Heart right ventricle (tissue), 2 donors: ENCODE measurements around a stretch of chr16.

- PRO-cap, 2 experiments, result no peak in any of the 2 experiments
Measured at GRCh38 chr16:87599060-87599588, 3.2 kb upstream of the JPH3 start.

DNA sequence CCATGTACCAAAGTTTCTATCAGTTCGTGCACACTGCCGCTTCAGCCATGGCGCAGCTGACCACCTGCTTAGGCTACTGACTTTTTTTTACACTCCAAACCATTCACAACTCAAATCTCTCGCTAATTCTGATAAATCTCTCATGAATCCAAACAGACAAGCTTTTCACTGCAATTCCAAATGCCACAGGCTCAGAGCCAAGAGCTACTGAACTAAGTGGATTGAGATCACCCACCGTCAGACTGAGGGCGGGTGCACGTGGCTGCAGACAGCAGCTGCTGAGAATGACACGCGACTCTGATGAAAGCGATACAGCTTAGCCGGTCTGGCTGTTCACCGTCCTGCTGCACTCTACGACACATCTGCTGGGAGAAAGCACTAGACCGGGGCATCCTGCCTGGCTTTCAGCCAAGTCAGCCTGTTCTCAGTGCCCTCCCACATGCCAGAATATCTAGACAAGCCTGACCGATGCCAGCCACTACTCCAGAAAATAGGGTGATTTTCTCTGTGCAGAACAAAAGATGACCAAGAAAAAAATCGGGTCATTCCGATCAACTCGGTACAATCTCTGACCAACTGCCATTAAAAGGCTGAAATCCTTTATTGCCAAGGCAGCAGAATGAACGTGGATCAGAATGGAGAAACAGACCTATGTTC is 42.5 kb downstream of the KLHDC4 start:
- PRO-cap, 2 experiments, result no peak in any of the 2 experiments

GRCh38 chr16:87739752-87740270 is 26.0 kb downstream of the KLHDC4 start:
- PRO-cap, 2 experiments, result no peak in any of the 2 experiments

DNA sequence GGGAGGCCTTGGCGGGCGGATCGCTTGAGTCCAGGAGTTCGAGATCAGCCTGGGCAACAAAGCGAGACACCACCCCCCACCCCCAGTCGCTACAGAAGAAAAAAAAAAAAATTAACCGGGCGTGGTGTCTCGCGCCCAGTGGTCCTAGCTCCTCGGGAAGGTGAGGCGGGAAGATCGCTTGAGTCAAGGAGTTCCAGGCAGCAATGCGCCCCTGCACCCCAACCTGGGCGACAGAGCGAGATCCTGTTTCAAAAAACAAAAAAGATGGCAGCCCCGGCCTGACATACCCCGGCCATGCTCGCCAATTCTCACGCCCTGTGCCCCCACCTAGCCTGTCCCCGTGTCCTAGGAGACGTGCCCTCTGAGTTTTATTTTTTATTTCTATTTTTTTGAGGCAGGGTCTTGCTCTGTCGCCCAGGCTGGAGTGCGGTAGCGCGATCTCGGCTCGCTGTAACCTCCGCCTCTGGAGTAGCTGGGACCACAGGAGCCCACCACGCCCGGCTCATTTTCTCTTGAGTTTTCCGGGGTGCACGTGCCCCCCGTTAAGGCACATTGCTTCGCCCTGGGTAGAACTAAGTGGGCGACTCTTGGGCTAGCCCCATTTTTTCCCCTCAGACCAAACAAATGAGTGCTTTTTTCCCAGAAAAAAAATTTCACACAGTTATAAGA is 530 bp upstream of the KLHDC4 start:
- PRO-cap, 2 experiments, result no peak in any of the 2 experiments

- PRO-cap, 2 experiments, result no peak in any of the 2 experiments
Measured at GRCh38 chr16:87791176-87791706, 25.5 kb upstream of the KLHDC4 start.

- PRO-cap, 2 experiments, result no peak in any of the 2 experiments
Measured at GRCh38 chr16:87829934-87830834, 39.1 kb downstream of the SLC7A5 start.

DNA sequence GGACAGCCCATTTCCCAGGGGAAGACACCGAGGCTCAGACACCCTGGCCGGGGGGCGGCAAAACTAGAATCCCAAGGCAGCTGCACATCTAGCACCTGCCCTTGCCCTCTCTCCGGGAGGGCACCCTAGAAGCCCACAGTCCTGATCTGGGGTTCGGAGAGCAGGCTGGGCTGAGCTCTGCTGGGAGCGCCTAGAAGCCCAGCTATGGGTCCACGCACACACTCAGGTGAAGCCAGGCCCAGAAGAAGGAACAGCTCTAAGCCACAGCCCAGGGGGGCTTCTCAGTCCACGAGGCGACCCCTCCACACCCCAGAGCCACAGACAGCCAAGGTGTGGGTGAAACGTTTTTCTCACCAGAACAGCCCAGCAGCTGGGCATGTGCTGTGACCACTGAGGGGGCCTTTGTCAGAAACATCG is 22.4 kb downstream of the SLC7A5 start:
- PRO-cap, 2 experiments, result no peak in any of the 2 experiments

DNA sequence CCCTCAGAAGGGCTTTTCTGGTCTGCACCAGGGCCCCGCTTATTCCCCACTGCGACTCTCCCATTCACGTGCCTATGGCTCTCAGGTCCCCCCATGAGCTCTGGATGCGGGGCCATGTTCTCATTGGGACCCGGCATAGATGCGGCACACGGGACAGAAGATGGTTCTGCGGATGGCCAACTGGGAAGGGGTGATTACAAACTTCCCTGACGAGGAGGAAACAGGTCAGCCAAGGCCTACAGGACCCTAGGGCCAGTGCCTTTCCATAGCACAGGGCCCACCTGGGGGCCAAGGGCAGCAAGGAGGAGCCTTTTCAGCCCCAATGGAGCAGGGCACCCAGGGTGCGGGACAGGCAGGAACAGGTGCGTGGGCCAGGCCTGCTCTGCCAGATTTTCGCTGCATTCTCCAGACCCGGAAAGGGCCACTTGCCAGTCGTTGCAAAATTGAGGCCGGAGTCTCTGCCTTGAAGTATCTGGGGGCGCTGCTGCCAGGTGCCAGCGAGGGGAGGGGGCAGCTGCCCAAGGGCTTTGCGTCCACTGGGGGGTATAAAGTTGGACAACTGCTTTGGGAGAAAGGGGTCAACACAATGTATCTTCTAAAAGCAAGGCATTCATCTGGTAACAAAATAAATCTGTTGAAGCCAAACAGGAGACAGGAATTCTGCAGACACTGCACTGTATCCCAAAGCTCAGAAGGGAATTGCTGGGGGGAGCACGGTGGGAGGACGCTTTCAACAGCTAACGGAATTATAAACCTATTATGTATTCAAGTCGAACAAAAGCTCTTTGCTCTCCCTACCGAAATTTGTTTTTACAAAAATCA is 20.4 kb downstream of the SLC7A5 start:
- PRO-cap, 2 experiments, result no peak in any of the 2 experiments

- PRO-cap, 2 experiments, result peak in 1 of 2 experiments; most common plus-strand start chr16:87954137 (in 1); most common minus-strand start chr16:87954080 (in 1)
Measured at GRCh38 chr16:87953892-87955166, 3.1 kb downstream of the BANP start.

DNA sequence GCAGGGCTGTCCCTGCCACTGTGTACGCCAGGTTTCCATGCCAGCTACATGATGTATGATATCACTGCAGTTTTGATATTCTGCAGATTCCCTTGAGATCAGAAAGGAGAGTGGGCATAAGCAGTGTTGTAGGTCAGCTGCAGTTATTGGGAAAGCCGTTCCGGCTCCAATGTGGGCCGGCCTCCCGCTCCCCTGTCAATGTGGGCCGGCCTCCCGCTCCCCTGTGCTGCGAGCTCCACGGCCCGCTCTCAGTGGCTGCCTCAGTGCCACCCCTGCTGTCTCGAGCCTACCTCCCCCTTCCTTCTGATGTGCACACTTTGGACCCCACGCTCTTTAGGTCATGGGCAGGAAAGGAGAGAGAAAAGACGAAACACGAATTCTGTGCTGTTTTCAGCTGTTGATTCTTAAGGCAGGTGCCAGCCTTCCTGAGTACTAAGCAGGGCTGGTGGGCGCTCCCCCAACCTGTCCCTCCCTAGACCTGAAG is 31.6 kb downstream of the BANP start:
- PRO-cap, 2 experiments, result no peak in any of the 2 experiments

DNA sequence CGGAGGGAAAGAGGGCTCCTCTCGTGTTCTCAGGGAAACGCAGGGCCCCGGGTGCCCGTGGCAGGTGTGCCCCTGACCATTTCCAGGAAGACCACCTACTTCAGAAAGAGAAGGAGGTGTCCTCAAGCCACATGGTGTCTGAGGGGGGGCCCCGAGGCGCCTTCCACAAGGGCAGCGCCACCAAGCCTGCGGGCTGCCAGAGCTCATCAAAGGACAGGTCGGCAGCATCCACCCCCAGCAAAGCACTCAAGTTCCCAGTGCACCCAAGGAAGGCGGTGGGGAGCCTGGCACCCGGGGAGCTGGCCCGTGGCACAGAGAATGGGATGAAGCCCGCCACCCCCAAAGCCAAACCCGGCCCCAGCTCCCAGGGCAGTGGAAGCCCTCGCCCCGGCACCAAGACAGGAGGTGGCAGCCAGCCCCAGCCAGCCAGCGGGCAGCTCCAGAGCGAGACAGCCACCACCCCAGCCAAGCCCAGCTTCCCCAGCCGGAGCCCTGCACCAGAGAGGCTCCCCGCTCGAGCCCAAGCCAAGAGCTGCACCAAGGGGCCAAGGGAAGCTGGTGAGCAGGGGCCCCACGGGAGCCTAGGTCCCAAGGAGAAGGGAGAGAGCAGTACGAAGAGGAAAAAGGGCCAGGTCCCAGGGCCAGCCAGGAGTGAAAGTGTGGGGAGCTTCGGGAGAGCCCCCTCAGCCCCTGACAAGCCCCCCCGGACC is 14.6 kb upstream of the ZFPM1 start:
- PRO-cap, 2 experiments, result no peak in any of the 2 experiments

DNA sequence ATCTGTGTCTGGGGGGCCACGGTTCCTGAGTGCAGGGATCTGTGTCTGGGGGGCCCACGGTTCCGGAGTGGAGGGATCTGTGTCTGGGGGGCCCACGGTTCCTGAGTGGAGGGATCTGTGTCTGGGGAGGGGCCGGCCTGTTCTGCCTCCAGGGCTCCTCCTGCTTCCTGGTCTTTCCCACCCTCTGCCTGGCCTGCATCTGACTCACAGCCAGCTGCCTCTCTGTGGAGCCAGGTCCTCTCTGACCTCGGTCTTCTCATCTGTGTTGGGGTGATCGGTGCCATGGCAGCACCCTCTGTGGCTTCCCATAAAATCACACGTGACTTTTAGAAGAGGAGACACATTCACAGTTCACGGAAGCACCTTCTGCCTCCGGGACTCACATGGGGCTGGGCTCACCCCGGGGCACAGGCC is 50.3 kb downstream of the ZFPM1 start:
- PRO-cap, 2 experiments, result no peak in any of the 2 experiments

DNA sequence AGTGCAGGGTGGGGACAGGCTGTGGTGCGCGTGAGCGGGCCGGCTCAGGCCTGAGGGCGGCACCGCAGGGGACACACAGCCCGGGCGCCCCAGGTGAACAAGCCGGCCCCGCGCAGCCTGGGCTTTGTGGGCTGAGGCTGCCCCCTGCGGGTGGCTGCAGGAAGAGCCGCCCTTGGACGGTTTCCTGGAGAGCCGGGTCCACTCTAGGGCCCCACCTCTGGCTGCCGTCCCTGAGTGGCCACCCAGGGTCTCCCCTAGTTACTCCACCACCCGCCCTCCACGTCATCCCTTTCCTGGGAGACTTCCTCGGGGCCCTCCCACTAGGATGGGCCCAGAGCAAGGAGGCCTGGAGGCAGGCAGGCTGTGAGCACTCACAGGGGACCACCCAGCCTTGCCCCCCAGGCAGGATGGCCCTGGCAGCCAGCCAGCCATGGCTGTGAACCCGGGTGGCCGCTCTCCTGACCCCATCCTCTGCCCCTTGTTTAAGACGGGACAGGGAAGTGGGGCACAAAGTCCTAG is 42.7 kb upstream of the ZC3H18 start:
- PRO-cap, 2 experiments, result no peak in any of the 2 experiments

- PRO-cap, 2 experiments, result no peak in any of the 2 experiments
Measured at GRCh38 chr16:88530706-88531746, 39.2 kb upstream of the ZC3H18 start.

- PRO-cap, 2 experiments, result no peak in any of the 2 experiments
Measured at GRCh38 chr16:88599652-88600613, 29.7 kb downstream of the ZC3H18 start.

- PRO-cap, 2 experiments, result no peak in any of the 2 experiments
Measured at GRCh38 chr16:88649943-88650139, 1.0 kb downstream of the CYBA start.

GRCh38 chr16:88744829-88745507 is 38.7 kb downstream of the CTU2 start:
- PRO-cap, 2 experiments, result no peak in any of the 2 experiments

GRCh38 chr16:88755165-88756036 is 29.6 kb downstream of the PIEZO1 start:
- PRO-cap, 2 experiments, result no peak in any of the 2 experiments

GRCh38 chr16:88759163-88759718 is 25.8 kb downstream of the PIEZO1 start:
- PRO-cap, 2 experiments, result no peak in any of the 2 experiments

- PRO-cap, 2 experiments, result no peak in any of the 2 experiments
Measured at GRCh38 chr16:88760248-88761259, 24.5 kb downstream of the PIEZO1 start.